Thoracic aorta (tissue), 1 donor: ENCODE results near the genes GPBP1 and GAPT.

- RAMPAGE, long total RNA: no peak
These were observed 143.8 kb upstream of the MAP3K1 start for GRCh38 chr5:56671455-56671992.

- RAMPAGE, long total RNA: no peak
These were observed 142.2 kb upstream of the MAP3K1 start for GRCh38 chr5:56673019-56673779.

GRCh38 chr5:56818927-56819725, 3.8 kb downstream of the MAP3K1 start:
- RAMPAGE, long total RNA: no peak

GRCh38 chr5:56824099-56824657, 8.8 kb downstream of the MAP3K1 start:
- RAMPAGE, long total RNA: no peak

DNA sequence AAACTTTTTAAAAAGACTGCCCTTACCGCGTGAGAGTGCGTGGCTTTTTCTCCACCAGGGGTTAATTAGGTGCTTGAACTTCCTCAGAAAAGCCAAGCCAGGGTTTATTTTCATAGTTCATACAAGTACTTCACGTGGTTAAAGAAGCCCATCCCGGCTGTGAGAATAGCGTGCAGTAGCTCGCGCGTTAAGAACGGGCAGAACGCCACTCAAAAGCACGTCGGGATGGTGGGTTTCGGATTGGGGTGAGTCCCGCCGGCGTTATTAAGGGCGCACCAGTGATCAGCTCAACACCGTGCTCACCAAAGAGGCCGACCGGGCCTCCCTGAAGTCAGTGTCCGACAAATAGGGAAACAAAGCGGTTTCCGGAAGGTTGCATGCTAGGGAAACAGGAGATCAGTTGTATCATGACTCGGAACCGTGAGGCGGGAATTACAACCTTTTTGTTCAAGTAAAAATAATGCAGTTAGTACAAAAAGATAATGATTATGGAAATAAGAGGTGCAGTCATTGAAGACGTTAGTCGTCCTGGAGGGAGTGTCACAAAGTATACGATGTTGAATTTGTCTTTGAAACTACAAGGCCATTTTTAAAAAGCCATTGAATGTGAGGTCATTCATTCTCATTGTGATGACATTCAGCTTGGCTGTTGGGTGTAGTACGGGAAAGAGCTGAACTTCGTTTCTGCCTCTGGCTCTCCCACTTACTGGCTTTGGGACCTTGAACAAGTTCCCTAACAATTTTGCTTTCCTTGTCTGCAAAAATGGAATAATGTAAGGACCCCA, 946 bp downstream of the SETD9 start:
- RAMPAGE, long total RNA: no peak

DNA sequence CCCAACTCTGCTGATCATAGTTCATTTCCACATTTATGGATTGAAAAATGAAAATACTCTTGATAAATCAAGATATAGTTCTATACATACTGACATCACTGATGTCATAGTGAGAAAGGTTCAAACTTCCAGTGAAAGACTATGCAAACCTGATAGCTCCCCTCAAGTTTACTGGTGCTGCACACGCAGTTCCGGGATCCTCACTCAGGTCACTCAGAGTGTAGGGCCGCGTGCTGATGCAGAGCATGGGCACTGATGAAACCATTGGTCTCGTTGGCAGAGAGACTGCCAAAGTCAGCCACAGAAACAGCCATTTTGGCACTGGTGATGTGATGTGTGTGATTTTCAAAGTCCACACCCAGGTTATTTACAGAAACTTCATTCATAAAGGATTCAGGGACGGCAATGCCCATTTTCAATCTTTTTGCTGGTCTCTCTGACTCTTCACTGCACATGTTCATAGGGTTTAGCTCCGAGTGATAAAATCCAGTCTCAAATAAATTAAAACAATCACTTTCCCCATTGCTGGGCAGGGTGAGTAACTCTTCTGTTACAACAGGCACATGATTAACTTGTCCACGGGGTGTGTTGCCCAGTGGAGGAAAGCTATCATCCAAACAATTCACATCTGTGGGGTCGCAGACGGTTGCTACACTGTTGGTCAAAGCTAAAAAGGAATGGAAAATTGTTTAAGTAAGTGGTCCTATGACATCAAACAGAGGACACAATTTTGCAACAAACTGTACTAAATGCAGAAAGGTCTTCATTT, 13.7 kb downstream of the SETD9 start:
- RAMPAGE, long total RNA: no peak

GRCh38 chr5:57173806-57174243, at the start of gene GPBP1:
TSS of gene GPBP1 (plus strand) at chr5:57174059.
- RAMPAGE, long total RNA: start-site peak on the plus strand at chr5:57174049-57174141, 358 reads

- RAMPAGE, long total RNA: no peak
These were observed 406.9 kb upstream of the ACTBL2 start for GRCh38 chr5:57889399-57889941.

- RAMPAGE, long total RNA: no peak
These were observed 424.1 kb upstream of the ACTBL2 start for GRCh38 chr5:57906743-57907051.

- RAMPAGE, long total RNA: no peak
These were observed 386.5 kb downstream of the PLK2 start for GRCh38 chr5:58073317-58073810.

- RAMPAGE, long total RNA: no peak
These were observed 303.5 kb downstream of the PLK2 start for GRCh38 chr5:58156302-58156871.

DNA sequence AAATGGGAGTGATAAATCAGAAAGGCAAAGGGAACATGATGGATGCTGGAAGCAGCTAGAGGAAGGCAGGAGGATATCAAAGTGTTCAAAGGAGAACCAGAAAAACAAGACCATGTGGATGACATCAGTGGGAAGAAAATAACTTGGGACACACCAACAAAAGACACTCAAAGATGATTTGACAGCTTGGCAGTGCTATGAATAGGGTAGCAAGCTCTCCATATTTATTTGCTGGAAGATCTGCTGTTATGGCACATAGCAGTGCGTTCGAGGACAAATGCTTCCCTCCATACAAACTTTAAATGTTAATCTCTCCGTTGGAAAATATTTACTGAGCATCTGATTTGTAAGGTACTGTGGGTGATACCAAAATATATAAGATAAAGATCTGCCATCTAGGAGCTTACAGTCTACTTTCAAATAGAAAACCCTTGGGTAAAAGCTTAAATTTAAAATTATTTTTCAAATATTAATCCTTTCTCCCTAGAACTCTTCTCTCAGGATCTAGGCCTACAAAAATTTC, 142.7 kb downstream of the PLK2 start:
- RAMPAGE, long total RNA: no peak

DNA sequence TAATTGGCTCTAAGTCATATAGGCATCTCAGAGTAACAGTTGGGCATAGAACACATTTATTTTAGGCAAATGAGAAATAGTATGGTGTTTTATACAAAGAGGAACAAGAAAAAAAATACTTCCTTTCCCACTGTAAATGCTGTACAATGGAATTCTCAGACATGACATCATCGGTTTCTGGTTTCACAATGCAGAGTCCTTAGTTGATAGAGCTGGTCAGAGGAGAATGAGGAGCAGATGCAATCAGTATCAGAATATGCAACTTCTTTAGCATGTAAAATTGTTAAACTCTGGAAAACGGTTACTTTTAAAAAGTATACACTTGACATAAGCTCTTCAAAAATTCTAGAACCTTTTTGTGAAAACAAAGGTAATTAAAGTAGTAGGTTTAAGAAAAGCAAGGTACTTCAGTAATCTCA, 49.4 kb downstream of the PLK2 start:
- RAMPAGE, long total RNA: no peak

GRCh38 chr5:58491254-58491767, at the start of gene GAPT:
TSS of gene GAPT (plus strand) at chr5:58491435.
- RAMPAGE, long total RNA: no peak

GRCh38 chr5:58890699-58892141, 308.3 kb downstream of the RAB3C start:
- RAMPAGE, long total RNA: no peak

- RAMPAGE, long total RNA: no peak
These were observed 339.7 kb downstream of the RAB3C start for GRCh38 chr5:58922312-58923209.

DNA sequence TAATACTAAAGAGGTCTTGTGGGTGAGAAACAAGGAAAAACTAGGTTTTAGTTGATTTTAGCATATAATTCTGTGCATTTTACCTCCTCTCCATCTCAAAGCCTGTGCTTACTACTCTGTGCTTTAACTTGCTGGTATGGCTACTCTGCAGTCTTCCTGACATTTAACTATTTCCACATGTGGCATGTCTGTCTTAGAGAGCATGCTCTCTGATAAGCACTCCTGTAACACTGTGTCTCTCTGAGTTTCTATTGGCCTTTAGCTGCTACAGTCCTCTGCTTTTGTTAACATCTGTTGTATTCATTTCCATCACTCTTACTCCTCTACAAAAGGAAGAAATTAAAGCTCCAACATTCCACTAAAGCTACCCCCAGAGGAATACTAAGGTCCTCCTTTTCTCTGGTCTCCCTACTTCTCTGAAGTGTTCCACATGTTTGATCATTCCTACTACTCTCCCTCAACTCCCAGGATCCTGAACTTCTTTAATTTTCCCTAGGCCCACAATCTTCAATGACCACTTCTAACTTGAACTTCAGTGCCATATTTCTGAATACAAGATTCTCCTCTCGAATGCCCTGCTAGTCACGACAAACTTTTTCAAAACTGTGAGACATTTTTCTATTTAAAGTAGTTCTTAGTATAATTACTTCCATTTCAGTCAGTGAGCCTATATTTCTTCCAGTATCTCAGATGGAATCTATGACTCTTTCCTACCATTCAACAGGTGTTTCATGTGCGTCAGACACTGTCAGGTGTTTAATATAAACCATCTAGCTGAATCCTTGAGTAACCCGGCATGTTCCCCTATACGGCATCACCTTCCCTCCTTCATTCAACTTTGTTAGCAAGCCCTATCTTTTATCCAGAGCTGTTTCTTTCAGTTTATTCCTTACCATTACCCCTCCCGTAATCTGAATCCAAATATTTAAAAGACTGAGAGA, 418.6 kb downstream of the RAB3C start:
- RAMPAGE, long total RNA: no peak

GRCh38 chr5:59037858-59038625, 455.2 kb downstream of the RAB3C start:
- RAMPAGE, long total RNA: no peak

DNA sequence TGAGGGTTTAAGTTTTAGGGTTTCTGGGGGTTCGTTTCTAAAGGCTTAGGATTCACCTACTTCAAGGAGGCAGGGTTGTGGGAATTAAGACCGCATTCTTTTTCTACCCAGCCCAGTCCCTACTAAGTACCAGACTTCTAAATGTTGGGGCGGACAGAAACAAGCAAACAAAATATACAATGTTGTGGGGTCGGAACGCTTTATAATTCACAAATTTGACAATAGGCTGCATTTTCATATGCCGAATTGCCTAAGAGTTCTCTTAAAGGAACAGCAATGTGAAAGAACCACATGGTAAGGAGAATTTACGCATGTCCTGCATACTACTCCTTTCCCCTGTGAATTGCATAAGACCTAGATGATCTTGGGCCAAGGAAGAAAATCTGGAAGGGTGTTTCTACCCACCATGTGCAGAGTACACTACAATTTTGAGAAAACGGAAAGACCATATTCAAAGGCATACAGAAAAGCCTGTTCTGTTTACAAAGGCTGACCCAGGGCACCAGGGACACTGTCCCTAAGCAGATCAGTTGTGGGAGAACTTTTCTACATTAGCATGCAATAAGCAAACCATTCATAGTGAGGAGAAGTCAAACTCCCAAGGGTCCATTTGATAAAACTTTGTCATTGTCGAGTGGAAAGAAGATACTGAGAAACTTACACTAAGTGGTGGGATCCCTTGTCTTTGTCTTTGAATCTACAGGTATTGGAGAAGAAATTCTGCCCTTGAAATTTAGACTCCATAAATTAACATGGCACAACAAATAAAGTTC, 457.4 kb downstream of the RAB3C start:
- RAMPAGE, long total RNA: no peak

GRCh38 chr5:59124822-59125842, 542.3 kb downstream of the RAB3C start:
- RAMPAGE, long total RNA: no peak